Vagina (tissue), 1 donor: ENCODE measurements around a stretch of chr19.

DNA sequence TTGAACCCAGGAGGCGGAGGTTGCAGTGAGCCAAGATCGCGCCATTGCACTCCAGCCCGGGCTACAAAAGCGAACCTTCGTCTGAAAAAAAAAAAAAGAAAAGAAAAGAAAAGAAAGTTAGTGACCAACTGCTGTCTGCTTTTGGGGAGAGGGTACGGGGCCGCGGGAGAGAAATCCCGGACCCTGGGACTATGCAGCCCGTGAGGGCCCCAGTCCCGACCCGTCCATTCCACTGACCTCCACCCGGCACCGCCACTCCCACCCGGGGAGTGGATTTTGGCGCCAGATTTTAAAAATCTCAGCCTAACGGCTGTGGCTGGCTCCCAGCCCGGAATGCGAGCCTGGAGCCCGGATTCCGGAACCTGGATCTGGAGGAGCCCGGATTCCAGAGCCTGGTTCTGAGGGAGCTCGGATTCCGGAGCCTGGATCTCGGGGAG is 6.0 kb upstream of the LMNB2 start:
- PRO-cap = no peak
- RAMPAGE, long total RNA = no peak

- PRO-cap = no peak
- RAMPAGE, long total RNA = no peak
These were observed 3.7 kb downstream of the GADD45B start for GRCh38 chr19:2479579-2480067.

- PRO-cap = no peak
- RAMPAGE, long total RNA = no peak
These were observed 5.5 kb downstream of the GADD45B start for GRCh38 chr19:2481442-2481879.

DNA sequence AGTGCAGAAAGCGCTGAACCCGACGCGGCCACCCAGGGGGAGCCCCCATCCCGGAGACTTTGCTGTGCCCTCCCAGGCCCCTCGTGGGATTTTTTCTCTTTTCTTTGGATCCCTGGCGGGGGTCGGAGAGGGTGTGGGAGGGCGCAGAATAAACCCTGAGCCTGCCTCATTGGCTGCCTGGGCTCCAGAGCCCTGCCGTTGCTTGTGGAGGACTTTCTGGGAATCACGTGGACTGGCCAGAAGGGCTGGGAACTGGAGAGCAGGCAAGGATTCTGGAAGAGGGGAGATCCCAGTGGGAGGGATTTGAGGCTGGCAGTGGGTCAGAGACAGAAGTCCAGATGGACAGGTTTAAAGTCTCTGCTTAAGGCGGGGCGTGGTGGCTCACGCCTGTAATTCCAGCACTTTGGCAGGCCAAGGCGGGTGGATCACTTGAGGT is 25.0 kb downstream of the GADD45B start:
- PRO-cap = no peak
- RAMPAGE, long total RNA = no peak

GRCh38 chr19:2503445-2504417 is 27.8 kb downstream of the GADD45B start:
- PRO-cap = no peak
- RAMPAGE, long total RNA = no peak

DNA sequence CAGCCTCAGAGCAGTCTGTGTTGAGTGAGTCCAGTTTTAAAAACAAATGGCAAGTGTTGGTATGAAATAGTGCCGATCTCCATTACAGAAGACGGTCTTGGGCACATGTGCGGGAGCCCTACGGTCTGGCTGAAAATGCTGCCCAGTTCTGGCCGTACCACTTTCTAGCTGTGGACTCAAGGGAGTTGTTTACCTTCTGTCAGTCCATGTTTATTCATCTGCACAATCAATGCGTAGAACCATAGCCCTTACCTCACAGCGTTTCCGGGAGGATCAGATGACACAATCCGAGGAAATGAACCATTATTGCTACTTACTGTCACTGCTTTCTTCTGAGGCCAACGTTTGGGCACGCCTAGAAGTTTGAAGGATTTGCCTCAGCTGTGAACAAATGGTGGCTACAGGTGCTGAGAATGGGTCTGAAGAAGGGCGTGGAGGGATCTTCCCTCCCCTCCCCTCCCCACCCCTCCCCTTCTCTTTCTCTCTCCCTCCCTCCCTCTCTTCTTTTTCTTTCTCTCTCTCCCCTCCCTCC is 31.2 kb downstream of the GADD45B start:
- PRO-cap = no peak
- RAMPAGE, long total RNA = no peak

DNA sequence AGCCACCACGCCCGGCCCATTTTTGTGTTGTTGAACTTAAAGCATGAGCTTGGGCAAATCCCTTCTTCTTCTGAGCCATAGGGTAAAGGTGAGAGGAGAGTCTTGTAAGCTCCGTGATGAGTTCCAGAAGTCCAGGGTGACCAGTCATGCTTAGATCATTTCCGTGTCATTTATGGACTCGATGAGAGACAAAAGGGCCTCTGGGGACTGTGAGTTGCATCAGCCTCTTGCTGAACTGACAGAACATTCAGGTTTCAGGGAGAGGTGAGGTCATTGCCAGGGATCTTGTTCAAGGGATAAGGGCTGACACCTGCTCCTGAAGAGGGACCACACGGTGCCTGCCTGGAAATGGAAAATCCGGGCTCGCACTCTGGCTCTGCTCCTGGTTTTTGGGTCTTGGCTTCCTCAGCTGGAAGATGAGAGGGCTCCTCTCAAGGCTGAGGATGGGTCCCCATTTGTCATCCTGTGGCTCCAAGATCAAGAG is 53.6 kb downstream of the GADD45B start:
- PRO-cap = no peak
- RAMPAGE, long total RNA = no peak

DNA sequence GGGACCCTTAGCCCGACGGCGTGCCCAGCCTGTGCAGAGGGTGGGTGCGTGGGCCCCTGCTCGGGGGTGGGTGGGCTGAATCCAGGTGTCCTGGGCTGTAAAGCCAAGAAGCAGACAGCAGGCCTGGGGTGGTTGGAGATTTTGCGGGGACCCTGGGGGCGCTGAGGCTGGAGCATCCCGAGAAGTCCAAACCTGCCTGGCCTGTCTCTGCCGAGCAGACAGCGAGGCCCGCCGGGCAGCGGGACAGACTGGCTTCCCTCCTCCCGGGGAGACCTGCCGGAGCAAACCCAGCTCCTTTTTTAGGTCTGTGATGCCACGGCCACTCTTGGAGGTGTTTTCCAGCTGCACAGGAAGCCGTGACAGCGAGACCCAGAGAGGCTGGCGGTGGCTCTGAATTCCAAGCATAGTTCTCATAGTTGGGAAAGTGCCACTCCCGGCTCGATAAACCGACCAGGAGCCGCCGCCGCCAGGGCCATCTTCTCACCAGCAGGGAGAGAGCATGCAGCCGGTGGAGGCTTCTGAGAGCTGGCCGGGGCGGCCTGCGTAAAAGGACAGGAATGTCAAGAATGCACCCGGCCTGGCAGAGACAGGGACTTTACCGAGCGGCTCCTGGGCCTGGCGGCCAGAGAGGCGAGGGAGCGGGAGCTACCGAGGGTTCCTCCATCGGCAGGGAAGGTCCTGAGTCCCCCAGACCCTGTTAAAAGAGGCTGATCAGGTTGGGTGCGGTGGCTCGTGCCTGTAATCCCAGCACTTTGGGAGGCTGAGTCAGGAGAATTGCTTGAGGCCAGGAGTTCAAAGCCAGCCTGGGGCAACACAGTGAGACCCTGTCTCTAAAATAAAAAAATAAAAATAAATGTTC is 64.8 kb downstream of the GADD45B start:
- PRO-cap = bidirectional peak, plus-strand start at position 612 of the sequence, minus-strand start at position 482 of the sequence
- RAMPAGE, long total RNA = no peak

GRCh38 chr19:2613760-2614141 is 88.7 kb downstream of the GNG7 start:
- PRO-cap = no peak
- RAMPAGE, long total RNA = no peak

GRCh38 chr19:2627255-2628092 is 75.0 kb downstream of the GNG7 start:
- PRO-cap = bidirectional peak, plus-strand start at chr19:2627807, minus-strand start at chr19:2627468
- RAMPAGE, long total RNA = no peak

DNA sequence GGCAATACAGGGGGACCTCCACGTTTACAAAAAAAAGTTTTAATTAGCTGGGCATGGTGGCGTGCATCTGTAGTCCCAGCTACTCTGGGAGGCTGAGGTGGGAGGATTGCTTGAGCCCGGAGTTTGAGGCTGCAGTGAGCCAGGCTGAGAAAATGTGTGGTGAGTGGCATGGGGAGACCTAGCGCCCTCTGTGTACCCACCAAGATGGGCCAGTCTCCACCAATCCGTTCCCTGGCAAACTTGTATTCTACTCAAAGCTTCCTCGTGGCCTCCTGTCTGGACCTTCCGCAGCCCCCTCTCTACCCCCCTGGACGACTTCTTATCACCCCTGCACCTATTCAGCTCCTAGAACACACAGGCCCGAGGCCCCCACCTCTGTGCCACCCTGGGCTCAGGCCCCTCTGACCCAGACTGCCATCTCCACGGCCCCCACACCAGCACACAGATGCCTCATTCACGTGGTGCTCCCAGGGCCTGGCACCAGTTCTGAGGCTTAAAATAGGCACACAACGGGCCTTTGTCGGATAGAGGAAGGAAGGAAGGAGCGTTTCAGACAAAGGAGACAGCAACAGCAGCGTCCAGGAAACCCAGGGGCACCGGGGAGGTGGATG is 7.4 kb downstream of the GNG7 start:
- PRO-cap = no peak
- RAMPAGE, long total RNA = no peak

DNA sequence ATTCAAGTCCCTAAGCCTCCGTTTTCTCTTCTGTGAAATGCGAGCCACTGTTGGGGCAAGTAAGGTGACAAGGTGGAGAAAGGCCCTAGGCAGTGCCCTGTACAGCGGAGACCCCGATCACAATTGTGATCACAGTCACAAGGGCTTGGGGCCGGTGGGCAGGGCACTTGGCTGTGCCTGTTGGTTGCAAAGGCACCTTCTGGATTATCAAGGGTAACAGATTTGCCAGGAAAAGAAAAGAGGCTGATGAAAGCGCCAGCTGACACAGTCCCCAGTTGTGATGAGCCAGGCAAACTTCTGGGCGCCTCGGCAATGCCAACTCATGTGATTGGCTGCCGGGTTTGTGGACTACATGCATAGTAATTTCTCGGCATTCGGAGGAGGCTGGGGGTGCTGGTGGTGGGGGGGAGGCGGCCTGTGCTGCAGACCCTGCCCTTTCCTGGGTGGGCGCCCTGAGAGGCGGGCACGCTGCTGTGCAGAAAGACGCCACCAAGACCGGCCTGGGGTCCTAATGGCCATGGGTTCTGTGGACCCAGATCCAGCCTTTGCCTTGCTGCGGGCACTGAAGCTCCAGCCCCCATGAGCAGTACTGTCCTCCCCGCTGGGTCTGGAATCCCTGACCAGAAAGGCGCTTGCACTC is 1.3 kb downstream of the DIRAS1 start:
- PRO-cap = unidirectional peak, plus-strand start at position 373 of the sequence
- RAMPAGE, long total RNA = no peak

DNA sequence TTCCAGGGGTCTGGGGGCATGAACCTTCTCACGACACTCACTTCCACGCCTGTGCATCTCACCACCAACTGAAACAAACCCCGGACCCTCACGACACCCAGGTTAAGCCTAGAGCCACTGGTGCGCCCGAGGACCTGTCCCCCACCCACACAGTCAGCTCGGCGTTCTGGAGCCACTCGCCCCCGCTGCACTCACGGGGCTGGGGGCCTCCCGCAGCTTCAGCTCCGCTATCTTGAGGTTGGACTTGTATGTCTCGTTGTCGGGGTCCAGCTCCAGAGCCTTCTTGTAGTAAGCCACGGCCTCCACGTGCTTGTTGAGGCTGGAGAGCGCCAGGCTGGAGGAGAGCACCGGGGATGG is 20.8 kb downstream of the SGTA start:
- PRO-cap = no peak
- RAMPAGE, long total RNA = no peak

DNA sequence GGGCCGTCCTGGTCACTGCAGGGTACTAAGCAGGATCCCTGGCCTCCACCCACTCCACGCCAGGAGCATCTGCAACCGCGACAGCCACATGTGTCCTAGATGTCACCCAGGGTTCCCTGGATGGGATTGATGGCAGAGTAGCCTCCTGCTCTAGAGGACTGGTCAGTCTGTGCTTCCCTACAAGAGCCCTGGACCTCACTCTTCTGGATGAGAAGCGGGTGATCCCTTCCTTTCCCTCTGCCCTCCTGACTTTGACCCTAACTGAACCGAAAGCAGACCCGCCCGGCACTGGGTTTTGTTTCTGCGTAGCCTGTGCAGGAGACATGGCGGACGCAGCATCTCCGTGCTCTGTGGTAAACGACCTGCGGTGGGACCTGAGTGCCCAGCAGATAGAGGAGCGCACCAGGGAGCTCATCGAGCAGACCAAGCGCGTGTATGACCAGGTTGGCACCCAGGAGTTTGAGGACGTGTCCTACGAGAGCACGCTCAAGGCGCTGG is 4.9 kb downstream of the THOP1 start:
- PRO-cap = no peak
- RAMPAGE, long total RNA = no peak

GRCh38 chr19:2842401-2842776 is 1.1 kb downstream of the ZNF555 start:
- PRO-cap = no peak
- RAMPAGE, long total RNA = no peak

DNA sequence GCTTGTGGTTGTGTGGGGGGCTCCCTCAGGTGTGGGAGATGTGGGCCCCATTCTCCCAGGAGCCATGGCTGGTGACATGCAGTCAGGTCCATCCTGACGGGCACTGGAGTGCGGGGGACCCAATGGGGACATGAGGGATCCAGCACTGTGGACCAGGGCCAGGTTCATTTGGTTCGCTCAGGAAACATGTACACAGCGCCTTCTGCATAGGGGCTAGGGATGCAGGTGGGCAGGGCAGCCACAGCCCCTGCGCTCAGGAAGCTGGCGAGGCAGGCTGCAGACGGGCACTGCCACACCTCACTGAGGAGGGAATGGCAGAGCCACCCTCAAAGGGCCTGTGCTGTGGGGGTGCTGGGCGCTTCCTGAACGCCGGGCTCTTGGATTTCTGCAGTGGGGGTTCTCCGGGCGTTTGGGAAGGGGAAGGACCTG is 10.3 kb downstream of the GNA11 start:
- PRO-cap = no peak
- RAMPAGE, long total RNA = no peak

DNA sequence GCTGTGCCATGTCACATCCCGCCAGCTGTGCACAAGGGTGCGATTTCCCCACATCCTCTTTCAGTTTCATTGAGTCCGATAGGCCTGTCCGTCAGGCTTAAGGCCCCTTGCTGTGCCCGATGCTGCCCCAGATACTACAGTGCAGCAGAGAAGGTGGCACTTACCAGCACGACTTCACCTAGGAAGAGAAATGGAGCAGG is 10.6 kb upstream of the GNA15 start:
- PRO-cap = no peak
- RAMPAGE, long total RNA = start-site peak on the minus strand centred at position 116 of the sequence, 109 bp wide, 7 reads

DNA sequence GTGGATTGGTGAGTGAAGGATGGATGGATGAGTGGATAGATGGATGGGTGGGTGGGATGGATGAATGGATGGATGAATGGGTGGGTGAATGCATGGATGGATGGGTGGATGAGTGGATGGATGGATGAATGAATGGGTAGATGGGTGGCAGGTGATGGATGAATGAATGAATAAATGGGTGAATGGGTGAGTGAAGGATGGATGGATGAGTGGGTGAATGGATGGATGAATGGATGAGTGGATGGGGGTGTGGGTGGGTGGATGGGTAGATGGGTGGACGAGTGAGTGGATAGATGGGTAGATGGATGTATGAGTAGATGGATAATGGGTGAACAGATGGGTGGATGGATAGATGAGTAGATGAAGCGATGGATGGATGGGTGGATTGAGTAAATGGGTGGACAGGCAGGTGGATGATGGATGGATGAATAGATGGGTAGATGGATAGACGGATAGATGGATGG is 17.8 kb downstream of the GNA15 start:
- PRO-cap = no peak
- RAMPAGE, long total RNA = no peak

GRCh38 chr19:3177142-3177580 is 1.4 kb upstream of the S1PR4 start:
- PRO-cap = no peak
- RAMPAGE, long total RNA = no peak

GRCh38 chr19:3343882-3344649 is 22.3 kb upstream of the NFIC start:
- PRO-cap = bidirectional peak, plus-strand start at chr19:3344480, minus-strand start at chr19:3344253
- RAMPAGE, long total RNA = no peak